Measurements from ENCODE around the gene NCKAP5.

- RRBS, result no CpG with 5 or more reads among the region's 7 CpGs
Measured at GRCh38 chr2:131402564-131403197, 38.7 kb upstream of the RAB6D start.

DNA sequence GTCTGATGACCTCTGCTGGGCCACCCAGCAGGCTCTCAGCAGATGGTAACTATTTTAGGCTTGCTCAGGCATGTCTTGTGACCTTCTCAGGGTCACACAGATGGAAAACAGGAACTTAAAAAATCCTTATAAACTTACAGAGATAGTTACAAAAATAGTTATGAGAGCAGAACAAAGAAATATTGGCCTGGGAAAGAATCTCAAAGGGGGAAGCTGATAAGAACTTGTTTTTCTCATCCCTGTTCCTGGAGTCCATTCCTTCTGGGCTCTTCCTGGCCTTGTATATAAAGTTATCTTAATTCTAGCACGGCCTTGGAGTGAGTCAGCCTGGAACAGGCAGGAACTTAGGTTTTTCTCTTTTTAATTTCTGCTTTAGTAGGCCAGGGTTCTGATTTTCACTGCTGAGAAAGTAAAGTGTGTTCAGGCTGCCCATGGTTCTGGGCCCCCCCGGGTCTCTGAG is 141.4 kb downstream of the CCDC74A start:
- RRBS, result no CpG with 5 or more reads among the region's 2 CpGs

- RRBS, result 15% methylated on average over 2 of the region's 42 CpGs
Measured at GRCh38 chr2:132267709-132268976, 106.4 kb upstream of the ANKRD30BL start.

GRCh38 chr2:132424587-132425050 is 8.0 kb downstream of the GPR39 start:
- RRBS, result no CpG with 5 or more reads among the region's 2 CpGs

GRCh38 chr2:132439739-132440615 is 23.4 kb downstream of the GPR39 start:
- RRBS, result no CpG with 5 or more reads among the region's 8 CpGs

GRCh38 chr2:132479001-132479710 is 62.6 kb downstream of the GPR39 start:
- RRBS, result no CpG with 5 or more reads among the region's 8 CpGs

DNA sequence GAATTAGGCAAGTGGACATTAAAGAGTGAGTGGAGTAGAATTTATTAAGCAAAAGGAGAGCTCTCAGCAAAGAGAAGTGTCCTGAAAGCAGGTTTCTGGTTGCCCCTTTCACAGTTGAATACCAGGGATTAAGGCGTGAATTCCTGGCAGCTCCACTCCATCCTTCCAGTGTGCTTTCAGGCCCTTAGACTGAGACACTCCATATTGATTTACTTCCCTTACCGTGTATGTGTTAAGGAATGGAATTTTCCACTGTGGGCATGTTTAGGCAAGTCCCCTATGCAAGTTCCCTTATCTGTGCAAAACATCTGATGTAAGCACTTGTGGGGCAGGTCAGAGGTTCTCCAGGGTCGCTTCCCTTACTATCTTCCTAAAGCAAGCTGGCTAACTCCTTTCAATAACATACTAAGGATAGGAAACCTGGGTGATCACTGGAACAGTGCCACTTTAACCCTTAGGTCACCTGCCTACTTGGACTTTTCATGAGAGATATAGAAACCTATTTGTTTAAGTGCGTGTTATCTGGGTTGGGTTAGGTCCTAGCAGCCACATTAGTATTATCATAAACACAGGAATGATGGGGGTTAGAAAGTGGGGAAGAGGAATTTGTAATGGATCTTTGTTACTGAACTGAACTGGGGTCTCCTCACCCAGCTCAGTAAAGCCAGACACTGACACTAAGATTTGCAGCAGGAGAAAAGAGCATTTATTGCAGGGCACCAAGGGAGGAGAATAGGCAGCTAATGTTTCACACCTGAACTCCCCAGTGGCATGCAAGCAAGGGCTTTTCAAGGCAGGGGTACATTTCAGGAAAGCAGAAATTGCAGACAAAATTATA is 126.7 kb downstream of the LYPD1 start:
- RRBS, result no CpG with 5 or more reads among the region's 4 CpGs

DNA sequence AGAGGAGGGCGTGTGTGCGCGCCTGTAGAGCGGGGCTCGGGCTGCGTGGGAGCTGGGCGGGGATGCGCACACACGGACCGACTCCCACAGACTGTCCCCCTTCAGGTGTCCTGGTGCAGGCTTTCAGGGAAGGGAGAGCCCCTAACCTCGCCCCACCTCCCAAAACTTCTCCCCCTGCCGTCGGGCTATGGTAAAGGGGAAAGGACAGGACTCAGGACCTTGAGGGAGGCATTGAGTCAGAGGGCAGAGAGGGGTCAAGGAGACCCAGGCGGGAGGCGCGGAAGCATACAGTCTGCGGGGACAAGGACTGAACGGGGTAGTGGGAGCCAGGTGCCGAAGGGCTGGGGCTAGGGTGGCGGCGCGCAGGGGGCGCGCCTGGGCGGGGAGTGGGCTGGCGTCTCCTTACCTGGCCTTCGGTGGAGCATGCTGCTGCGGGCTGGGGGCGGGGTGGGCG is 302.1 kb downstream of the NCKAP5 start:
- RRBS, result no CpG with 5 or more reads among the region's 30 CpGs

DNA sequence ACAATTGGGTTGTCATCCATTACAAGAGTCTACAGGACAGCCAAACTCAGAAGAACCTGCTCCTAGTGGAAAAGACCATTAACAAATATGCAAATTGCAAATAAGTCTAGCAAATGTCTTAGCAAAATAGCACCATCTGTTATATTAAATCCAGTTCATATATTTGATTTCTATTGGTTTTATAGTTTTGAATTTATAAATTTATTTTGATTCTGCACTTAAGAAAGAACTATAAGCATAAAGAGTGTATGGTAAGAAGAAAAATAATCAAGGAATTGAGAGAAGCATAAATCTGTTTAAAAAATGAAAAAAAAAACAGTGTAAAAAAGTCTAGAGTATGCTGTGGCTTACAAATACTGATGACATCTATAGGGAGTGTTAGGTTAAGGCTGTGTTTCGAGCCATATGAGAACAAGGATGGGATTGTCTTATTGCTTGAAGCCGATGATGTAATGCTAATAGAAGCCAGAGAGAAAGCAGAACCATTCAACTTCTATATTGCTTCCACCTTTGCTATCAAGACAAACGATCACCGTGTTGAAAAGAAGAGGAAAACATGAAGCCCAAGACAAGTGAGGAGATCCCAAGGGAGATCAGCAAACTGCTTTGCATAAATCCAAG is 206.4 kb downstream of the NCKAP5 start:
- RRBS, result no CpG with 5 or more reads among the region's 4 CpGs

DNA sequence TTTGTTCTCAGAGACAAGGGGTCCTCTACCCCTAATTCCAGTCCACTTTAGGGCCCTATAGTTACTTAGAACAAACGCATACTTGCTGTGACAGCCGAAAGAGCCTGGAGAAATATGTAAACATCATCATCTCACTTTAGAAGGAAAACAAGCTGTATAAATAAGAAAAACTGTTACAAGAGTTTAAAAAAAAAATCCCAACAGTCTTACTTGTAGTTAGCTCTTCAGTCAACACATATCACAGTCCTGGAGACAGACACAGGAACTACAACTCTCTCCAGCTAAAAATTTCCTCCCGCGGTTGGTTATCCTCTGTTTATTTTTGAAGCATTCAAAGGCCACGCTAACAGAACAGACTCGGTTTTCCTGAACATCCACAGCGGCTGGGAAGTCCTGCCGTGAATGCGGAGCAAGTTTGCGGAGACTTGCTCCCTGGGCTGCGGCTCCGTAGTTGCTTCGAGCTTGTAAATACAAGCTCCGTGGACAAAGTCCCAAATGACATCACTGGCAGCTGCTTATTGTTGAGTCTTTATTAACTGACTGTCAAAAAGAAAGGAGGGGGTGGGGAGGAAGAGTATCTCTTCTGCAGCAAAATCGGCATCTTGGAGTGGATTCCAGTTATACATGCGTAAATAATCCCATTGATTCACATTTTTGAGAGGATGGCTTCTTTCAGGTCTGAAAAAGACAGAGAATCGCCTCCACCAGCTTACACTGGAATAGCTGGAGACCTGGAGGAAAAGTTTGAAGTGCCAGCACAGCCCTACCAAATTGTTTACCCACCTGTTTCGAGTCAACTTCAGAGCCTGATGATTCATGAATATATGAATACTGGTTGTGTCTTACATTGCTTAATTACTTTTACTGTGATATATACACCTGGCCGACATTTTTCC is at the start of gene NCKAP5:
TSS of gene NCKAP5 (minus strand) at position 458 of the 896 bp plus-strand sequence.
- RRBS, result no CpG with 5 or more reads among the region's 19 CpGs

- RRBS, result no CpG with 5 or more reads among the region's 15 CpGs
Measured at GRCh38 chr2:134140040-134141321, 113.4 kb upstream of the MGAT5 start.

DNA sequence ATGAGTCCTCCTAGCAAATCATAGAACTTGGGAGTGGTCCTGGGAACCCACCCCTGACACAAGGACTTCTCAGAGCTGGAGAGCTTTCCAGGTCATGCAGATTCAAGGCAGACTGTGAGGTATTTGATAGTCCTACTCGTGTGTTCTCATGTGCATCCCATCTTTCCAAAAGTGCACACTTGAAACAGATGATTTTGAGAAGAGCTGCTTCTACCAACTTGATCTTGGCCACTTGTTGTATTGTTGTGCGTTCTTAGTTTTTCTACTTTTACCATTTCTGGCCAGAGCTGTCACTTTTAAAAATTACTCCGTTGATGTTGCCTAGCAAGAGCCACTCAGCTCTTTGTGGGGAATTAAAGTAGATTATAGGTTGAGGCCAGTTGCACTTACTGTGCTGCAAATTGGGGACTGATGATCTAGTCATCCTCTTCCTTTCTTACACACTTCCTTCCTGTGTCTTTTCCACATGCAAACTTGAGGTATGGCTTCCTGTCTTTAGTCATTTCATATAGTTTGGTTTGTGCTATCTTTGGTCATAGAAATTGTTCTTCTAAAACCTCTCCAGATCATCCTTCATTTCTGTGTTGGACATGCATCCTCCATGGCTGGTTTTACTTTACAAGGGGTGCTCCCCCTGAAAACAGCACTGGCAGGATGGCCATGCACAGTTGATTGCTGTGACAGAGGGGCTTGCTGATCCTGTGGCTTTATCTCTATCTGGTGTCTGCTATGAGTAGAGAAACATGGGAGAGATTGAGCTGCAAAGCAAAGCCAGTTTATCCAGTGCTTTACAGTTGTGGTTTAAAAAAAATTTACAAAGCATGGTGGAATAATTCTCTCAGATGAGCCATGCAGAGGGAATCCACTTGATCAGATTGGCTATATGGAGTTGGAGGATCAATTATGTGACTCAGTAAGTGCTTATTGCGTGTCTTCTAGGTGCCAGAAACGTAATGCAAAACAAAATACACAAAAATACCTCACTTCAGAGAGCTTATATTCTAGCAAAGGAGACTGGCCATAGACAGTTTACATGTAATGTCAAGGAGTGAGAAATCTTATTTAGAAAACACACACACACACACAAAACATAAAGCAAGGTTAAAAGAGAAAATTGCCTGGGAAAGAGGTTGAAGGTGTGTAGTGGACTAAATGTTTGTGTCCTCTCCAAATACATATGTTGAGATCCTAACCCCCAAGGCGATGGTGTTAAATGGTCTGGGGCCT is 36.5 kb downstream of the MGAT5 start:
- RRBS, result no CpG with 5 or more reads among the region's 6 CpGs

GRCh38 chr2:134320925-134321478 is 67.1 kb downstream of the MGAT5 start:
- RRBS, result no CpG with 5 or more reads among the region's 3 CpGs

DNA sequence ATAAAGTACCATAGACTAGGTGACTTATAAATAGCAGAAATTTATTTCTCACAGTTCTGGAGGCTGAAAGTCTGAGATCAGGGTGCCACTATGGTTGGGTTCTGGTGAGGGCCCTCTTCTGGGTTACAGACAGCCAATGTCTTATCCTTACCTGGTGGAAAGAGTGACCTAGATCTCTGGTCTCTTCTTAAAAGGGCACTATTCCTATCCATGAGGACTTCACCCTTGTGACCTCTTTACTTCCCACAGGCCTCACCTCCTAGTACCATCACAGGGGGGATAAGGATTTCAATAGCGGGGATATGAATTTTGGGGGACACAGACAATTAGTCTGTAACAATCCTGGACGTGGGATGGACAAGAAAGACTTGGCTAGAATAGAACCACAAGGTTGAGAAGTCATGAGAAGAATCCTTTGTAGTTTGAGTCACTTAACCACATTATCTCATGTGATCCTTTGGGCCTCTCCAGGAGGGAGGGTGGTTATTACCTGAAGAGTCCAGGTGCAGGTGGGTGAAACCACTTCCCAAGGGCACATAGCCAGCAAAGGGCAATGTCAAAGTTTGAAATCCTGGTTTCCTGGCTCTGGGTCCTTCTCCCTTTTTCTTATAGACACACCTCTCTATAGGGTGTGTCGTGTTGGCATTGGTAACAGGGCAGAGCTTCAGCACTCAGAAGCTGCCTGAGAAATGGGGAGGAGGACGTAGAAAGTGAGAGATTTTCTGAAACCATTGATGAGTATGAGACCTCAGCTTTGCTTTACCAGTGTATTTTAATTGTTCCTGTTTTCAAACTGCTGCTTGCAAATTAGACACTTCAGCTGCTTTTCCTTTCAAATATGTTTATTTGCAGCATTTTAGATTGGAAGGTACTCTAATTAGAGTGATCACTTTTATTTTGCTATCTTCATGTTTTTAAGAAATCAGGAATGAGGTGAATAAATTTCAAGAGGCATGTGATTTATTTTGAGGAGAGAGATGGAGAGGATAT is 137.8 kb downstream of the MGAT5 start:
- RRBS, result no CpG with 5 or more reads among the region's 4 CpGs

GRCh38 chr2:134678139-134678517 is 40.7 kb downstream of the TMEM163 start:
- RRBS, result no CpG with 5 or more reads among the region's 9 CpGs

- RRBS, result no CpG with 5 or more reads among the region's 1 CpG
Measured at GRCh38 chr2:135576533-135577147, 45.4 kb downstream of the R3HDM1 start.

- RRBS, result no CpG with 5 or more reads among the region's 20 CpGs
Measured at GRCh38 chr2:135742434-135742740, 732 bp downstream of the UBXN4 start.

GRCh38 chr2:135770414-135770908 is 28.8 kb downstream of the UBXN4 start:
- RRBS, result no CpG with 5 or more reads among the region's 5 CpGs

DNA sequence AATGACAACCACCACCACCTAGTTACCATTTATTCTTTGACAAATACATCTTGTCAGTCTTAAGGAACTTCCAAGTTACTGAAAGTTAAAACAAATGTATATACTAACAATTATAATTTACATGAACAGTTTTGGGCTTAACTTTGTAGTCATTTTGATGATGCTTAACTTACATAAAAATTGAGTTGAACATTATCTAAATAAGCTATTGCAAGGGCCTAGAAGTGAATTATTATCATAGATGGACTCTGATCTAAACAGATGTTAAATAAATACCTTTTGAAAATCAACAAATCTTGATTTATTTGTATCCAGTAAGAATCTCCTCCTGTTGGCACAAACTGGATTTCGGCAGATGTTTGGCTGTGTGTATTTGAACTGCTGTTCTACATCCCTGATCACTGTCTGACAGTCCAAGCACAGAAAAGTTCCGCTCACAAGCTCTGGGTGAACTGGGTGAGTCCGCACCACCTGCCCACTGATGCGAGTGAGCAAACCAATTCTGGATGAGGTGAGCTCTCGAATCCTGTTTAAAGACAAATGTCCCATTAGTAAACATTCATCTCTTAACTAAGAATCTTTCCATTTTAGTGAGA is 7.8 kb downstream of the MCM6 start:
- RRBS, result no CpG with 5 or more reads among the region's 5 CpGs

DNA sequence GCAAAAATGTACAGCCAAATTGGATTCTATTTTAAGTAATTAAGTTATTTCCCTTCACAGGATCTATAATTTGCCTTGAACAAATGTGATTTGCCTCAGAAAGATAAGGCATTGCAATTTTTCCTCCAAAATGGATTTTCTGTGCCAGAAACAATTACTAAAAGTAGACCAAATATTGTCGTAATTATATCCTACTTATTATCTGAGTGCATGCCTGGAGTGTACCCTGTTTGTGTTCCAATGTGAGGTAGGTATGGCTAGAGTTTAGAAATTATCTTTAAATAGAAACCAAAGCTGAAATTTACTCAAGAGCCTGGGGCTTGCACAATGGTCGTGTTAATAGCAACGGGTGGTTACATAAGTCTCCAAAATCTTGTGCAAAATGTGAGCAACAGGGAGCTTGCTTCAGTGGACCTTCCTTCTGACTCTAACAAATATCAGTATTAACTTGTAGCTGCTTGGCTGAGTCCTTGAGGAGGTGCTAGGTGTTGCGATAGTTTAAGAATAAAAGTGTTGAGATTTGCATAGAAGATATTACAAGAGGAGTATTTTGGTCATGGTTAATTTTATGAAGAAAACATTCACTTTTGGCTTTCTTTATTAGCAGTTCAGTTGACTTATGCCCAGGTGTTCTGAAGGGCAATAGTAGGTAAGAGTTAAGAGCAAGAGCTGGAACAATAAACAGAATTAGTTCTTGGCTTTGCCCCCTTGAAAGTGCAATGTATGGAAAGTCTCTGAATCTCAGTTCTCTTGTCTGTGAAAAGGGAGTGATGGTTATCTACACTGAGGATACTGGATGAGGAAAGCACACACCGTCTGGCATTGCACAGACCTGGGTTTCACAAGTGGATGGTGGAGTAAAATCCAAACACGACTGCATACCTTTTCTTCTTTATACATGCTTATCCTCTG is 4.6 kb downstream of the CXCR4 start:
- RRBS, result no CpG with 5 or more reads among the region's 6 CpGs

All from pericardium (tissue), 1 donor.